Cerebellum (tissue), 5 donors: ENCODE results near the gene NRDC.

GRCh38 chr1:46799779-46800287 lies 987 bp downstream of the CYP4B1 start:
- PRO-cap, 3 experiments = no peak in any of the 3 experiments
- RAMPAGE, long total RNA = no peak

DNA sequence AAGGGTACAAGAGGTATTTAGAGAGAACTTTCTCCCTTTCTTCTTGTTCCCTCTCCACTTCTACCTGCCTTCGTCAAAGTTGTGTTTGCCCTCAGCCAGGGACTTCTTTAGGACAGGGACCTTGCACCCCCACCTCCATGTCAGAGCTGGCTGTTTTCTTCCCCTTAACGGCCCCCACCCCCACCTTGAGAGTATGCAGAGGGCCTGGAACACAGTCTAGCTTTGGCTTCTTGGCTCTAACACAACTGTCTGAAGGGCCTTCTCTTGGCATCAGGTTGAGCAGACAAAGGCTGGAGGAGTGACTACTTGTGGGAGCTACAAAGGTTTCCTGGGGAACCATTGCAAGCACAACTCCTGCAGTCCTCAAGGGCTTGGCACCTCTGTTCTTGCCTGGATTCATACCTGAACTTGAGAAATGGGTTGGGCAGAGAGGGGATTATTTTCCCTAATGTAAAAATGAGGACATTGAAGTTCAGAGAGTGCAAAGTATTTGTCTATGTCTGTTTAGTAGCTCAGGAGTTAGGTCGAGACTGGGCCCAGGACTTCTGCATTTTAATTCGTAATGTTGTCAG lies 2.5 kb downstream of the CYP4B1 start:
- PRO-cap, 3 experiments = no peak in any of the 3 experiments
- RAMPAGE, long total RNA = no peak

DNA sequence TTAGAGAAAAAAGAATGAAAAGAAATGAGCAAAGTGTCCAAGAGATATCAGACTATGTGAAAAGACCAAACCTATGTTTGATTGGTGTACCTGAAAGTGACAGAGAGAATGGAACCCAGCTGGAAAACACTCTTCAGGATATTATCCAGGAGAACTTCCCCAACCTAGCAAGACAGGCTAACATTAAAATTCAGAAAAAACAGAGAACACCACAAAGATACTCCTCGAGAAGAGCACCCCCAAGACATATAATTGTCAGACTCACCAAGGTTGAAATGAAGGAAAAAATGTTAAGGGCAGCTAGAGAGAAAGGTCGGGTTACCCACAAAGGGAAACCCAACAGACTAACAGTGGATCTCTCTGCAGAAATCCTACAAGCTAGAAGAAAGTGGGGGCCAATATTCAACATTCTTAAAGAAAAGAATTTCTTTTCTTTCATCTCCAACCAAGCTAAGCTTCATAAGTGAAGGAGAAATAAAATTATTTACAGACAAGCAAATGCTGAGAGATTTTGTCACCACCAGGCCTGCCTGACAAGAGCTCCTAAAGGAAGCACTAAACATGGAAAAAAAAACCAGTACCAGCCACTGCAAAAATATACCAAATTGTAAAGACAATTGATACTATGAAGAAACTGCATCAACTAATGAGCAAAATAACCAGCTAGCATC lies 37.0 kb upstream of the CYP4X1 start:
- PRO-cap, 3 experiments = no peak in any of the 3 experiments
- RAMPAGE, long total RNA = no peak

- PRO-cap, 3 experiments = no peak in any of the 3 experiments
- RAMPAGE, long total RNA = no peak
These were observed 9.8 kb downstream of the PDZK1IP1 start for GRCh38 chr1:47179906-47180514.

- PRO-cap, 3 experiments = no peak in any of the 3 experiments
- RAMPAGE, long total RNA = no peak
These were observed 3.2 kb upstream of the TAL1 start for GRCh38 chr1:47234924-47235853.

DNA sequence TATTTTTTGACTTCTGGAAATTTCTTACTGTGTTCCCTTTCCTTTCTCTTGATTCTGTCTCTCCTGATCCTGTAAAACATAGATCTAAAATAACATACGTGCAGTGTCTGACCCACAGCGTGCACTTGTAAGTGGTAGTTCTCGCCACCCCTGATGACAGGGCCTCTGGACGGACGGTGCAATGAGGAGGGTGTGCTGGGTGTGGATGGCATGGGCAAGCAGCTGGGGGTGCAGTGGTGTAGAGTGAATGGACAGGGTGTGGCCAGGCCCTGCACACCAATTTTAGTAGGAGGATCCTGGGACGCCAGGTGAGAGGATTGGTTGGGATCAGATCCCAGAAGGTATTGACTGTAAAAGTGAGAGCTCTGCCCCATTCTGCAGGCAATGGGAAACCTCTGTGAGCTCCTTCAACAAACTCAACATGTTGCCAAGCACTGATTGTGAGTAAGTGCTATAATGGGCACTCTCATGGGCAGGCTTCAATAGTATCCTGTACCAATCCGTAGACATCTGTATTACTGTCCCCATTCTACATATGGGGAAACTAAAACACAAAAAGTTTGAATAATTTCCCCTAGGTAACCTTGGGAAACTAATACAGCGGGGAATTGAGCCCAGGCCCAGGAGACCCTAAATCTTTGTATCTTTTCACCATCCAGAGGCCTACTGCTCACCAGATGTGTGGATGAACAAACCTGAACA lies 264.4 kb downstream of the FOXD2 start:
- PRO-cap, 3 experiments = no peak in any of the 3 experiments
- RAMPAGE, long total RNA = no peak

DNA sequence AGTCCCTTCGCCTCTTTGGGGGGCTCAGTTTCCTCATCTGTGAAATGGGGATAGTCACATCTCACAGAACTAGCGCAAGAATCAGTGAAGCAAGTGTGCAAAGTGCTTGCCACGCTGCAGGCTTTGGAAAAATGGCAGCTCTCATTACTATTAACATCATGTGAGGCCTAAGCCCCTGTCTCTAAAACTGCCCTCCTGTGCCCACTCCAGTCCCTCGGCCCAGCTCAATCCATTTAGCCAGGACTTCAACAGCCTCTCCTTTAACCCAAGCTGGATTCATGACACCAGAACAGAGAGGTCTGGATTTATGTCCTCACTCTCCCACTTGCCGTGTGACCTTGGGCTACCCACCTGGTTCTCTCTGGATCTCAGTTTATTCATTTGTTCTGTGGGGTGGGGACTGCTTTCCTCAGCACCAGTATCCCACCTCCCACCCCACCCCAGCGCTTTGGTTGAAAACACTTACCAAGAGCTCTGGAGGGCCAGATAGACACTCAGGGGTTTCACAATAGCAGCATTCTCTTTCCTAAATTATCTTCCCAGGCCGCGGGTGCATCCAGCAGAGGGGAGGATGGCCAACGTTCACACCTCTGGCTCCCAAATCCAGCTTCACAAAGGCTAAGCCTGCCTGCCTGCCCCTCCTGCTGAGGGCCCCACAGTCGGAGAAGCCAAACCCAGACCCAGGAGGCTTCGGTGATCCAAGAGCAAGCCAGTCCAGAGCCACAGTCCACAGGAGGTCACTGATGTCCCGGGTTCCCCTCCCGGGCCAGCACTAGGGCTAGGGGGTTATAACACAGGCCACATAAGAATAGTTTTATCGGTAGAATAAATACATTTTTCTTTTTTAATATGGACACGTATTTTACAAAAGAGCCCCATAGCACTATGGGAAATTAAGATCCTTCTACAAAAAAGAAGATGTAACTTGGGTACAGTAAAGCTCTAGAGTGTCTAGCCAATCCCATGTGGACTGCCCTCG lies 232.1 kb downstream of the TRABD2B start:
- PRO-cap, 3 experiments = no peak in any of the 3 experiments
- RAMPAGE, long total RNA = no peak

DNA sequence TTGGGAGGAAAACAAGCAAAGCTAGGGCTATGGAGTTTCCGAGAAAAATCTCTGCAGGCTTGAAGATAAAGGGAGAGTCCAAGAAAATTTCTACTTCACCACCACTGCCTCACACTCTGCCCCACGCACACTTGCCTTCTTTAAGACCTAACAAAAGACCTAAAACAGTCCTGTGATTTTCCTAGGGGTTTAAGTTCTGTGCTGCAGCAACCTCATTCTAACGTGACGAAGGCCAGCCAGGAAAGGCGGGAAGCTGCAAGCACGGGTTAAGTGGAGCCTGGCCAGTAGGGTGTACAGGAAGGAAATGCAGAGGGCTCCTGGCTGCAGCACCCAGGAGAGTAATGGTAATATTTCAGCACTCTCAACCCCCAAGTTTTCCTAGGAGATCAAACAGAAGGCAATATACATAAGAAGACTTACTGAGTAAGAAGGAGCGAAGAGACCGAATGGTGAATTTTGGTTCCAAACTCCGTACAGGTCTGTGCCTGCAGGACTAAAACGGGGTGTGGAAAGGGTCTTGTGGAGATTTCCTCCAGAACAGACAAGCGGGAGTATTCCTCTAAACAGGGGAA lies 1.4 kb downstream of the SPATA6 start:
- PRO-cap, 3 experiments = no peak in any of the 3 experiments
- RAMPAGE, long total RNA = no peak

- PRO-cap, 3 experiments = no peak in any of the 3 experiments
- RAMPAGE, long total RNA = no peak
These were observed 1.1 kb downstream of the SPATA6 start for GRCh38 chr1:48471048-48471247.

GRCh38 chr1:50332752-50333397 lies 90.4 kb downstream of the DMRTA2 start:
- PRO-cap, 3 experiments = no peak in any of the 3 experiments
- RAMPAGE, long total RNA = no peak

- PRO-cap, 3 experiments = no peak in any of the 3 experiments
- RAMPAGE, long total RNA = no peak
These were observed 89.7 kb downstream of the DMRTA2 start for GRCh38 chr1:50333401-50333996.

DNA sequence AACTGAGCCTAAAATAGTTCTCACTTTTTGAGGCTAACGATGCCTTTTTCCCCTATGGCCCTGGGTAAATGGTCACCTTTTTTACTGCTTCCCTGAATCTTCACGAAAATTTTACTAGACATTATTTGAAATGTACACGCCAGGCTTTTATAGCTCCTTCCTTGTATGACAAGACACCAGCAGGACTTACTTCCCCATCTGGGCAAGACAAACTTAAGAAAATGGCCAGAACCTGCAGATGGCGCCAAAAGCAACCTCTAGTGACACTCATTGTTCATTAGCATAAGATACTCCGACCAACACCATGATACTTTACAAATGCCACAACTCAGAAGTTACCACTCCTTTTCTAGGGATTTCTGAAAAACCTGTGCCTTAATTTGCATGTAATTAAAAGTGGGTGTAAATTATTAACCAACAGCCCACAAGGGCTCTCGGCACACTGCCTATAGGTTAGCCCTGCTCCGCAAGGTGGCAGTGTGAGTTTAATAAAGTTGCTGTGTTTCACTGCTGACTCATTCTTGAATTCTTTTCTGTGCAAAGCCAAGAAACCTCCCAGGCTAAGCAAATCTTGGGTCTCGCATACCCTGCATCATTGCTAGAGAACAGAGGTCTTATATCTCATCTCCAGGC lies 86.6 kb downstream of the FAF1 start:
- PRO-cap, 3 experiments = no peak in any of the 3 experiments
- RAMPAGE, long total RNA = no peak

GRCh38 chr1:50960641-50961037 lies 572 bp upstream of the FAF1 start:
- PRO-cap, 3 experiments = no peak in any of the 3 experiments
- RAMPAGE, long total RNA = no peak

- PRO-cap, 3 experiments = peak in 1 of 3 experiments; most common plus-strand start chr1:50969788 (in 1); most common minus-strand start chr1:50969712 (in 1)
- RAMPAGE, long total RNA = no peak
These were observed 553 bp upstream of the CDKN2C start for GRCh38 chr1:50969490-50969894.

- PRO-cap, 3 experiments = no peak in any of the 3 experiments
- RAMPAGE, long total RNA = no peak
These were observed 5.3 kb downstream of the CDKN2C start for GRCh38 chr1:50975275-50975766.

- PRO-cap, 3 experiments = peak in 1 of 3 experiments; most common plus-strand start chr1:51518900 (in 1); most common minus-strand start chr1:51518732 (in 1)
- RAMPAGE, long total RNA = no peak
These were observed 864 bp downstream of the EPS15 start for GRCh38 chr1:51517797-51519007.

- PRO-cap, 3 experiments = no peak in any of the 3 experiments
- RAMPAGE, long total RNA = no peak
These were observed 44.4 kb downstream of the OSBPL9 start for GRCh38 chr1:51661321-51661668.

- PRO-cap, 3 experiments = peak in 3 of 3 experiments; most common minus-strand start chr1:51729668 (in 3)
- RAMPAGE, long total RNA = no peak
These were observed 112.3 kb downstream of the OSBPL9 start for GRCh38 chr1:51728966-51729728.

GRCh38 chr1:51877786-51878843 lies at the start of gene NRDC:
NRDC (minus strand) TSS chr1:51878727.
- PRO-cap, 3 experiments = peak in 3 of 3 experiments; most common minus-strand start chr1:51878721 (in 2)
- RAMPAGE, long total RNA = start-site peak on the minus strand at chr1:51878652-51878728, 503 and 83 reads in 2 replicates

GRCh38 chr1:52237472-52238098 lies 95.7 kb downstream of the ZFYVE9 start:
- PRO-cap, 3 experiments = no peak in any of the 3 experiments
- RAMPAGE, long total RNA = no peak